Jejunum (tissue), 1 donor: ENCODE results near the genes GLRA2, MOSPD2, NHS and PHKA2.

DNA sequence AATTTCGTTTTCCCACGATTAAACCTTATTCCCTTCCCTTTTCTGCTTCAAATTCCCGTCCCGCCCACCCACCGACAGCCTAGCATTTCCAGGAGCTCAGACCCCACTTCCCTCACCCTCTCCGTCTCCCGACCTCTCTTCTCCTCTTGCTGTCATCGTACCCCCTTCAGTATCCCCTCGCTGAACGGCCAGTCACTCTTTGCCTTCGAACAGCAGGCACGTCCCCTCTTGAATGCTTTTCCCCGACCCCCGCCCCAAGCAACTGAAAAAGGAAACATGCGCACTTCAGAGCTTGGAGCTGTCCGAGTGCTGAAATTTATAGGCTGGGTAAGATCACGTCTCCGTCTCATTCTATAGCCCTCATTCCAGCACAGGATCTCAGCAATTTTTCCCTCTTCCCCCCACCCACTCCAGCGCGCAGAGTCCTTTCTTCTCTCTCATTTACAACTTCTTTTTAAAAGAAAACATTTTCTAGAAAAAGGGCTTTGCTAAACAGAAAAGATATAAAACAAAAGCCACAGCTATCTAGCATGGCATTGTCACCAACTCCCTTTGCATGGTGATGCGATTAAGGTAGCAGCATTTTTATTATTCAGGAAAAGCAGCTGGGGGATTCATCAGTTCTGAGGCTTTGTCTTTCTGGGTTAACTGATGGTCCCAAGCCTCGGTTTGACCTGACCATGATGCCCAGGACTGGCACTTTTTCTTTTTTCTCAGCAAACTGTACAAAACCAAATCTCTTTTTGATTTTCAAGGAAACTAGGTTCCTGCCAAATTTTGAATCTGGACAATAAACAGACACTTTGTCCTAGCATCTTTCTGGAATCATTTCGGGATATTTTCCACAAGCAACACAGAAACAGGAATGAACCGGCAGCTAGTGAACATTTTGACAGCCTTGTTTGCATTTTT, at the start of gene GLRA2:
Gene GLRA2 (plus strand): TSS at position 344 of the 912 bp plus-strand sequence.
- PRO-cap: no peak

DNA sequence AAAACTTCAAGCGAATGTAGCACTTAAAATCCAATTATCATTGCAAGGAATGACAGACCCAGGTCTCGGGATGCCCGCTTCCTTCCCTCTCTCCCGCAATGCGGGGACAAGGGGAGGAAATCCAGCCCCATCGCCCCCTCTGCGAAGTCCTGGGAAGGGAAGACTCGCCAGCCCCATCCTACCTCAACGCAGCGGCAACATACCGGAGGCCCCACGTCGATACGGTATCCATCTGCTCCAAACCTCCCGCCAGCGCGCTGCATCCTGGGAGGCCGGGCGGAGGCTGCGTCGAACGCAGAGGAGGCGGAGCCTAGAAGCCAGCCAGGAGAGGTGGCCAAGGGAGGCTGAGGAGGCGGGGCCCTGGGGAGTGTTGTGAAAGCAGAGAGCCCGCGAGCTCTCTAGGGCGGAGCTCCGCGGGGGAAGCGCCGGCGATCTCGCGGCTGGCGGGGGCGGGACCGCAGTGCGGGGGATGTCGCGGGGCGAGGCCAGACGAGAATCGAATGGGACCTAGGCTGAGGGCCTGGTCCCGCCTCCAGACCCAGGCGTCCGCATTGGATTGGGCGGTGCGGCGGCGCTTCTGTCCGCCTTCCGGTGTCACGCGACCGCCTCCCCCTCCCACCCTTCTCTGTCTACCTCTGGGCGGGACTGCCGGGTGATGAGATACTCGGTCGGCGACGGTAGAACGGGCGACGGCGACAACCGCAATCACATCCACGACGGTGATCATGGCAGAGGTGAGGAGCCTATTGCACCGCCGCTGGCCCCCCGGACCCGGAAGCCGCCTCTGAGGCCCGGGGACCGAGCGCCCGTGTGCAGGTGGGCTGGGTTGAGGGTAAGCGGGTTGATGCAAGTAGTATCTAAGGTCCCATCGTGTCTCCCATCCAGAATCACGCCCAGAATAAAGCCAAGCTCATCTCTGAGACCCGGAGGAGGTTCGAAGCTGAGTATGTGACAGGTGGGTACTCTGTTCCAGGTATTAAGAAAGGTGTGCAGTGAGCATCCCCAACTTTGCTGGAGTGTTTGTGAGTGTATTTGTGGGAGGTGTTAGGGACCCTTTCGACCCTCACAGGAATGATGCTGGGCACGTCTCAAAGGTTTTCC, at the start of gene MOSPD2:
Gene MOSPD2 (plus strand): TSS at position 618 of the 1,101 bp plus-strand sequence.
- PRO-cap: bidirectional peak, plus-strand start at position 634 of the sequence, minus-strand start at position 256 of the sequence

DNA sequence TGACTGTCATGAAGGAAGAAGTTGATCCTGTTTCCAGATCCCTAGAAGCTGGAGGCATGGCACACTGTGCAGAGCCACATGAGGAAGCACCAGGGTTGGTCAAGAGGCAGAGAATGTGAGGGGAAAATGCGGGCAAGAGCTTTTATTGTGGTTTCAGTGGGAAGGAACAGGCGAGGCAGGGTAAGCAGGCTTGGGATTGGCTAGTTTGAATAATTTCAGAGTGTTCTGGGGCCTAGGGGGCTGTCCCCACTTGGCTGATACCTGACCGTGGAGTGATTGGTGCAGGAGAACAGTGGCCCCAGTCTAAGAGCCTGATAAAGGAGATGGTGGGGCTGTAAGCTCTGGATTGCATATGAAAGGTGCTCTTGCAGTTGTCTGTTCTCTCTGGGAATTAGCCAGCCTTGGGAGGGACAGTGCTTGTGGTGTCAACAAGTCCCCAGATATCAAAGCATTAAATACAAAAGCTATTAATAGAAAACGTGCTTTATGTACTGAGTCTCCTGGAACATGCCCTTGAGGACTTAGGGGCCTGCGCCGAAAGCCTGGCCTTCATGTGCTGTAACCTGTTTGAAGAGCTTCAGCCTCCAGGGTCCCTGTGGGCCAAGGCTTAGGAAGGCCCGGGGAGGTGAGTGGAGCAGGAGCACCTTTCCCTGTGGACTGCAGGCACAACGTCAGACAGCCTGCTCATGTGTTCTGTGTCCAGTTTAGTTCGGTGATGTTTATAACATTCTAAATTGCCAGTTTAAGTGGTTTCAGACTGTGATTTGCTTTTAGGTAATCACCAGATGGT, 30.4 kb upstream of the CLTRN start:
- PRO-cap: no peak

DNA sequence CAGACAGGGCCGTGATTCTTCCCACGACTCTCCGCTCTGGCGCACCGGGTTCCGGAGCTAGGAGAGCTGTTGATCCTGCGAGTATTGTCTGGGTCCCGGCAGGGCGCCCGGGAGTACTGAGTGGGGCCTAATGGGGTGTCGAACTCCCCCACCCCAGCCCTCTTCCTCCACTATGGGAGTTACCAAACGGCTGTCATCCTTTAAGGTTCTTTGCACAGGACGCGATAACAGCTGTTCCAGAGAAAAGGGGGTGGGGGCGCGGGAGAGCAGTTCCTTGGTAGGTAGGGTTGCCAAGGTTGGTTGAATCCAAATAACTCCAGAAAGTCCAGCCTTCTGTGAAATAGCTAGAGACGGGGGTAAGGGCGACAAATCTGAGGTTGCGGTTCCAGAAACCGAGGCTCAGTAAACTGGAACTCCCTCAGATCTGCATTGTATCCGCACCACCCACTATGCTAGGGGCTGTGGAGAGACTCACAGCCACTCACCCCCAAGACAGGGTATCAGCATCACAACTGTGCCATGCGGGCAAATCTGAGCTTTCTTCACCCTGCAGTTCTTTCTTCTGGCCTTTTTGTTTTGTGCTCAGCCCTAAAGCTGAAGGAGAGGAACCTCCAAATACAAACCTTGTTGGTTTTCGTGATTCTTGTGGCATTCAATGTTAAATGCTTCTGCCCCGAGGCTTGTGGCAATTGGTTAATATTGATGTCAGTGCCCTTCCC, 493 bp downstream of the CA5B start:
- PRO-cap: no peak

GRCh38 chrX:15799654-15800086, 9.4 kb downstream of the ZRSR2 start:
- PRO-cap: no peak

- PRO-cap: bidirectional peak, plus-strand start at chrX:15855100, minus-strand start at chrX:15854813; bidirectional peak, plus-strand start at chrX:15855304, minus-strand start at chrX:15855238; unidirectional peak, minus-strand start at chrX:15855479
Measured at GRCh38 chrX:15854971-15855768, 557 bp upstream of the AP1S2 start.

DNA sequence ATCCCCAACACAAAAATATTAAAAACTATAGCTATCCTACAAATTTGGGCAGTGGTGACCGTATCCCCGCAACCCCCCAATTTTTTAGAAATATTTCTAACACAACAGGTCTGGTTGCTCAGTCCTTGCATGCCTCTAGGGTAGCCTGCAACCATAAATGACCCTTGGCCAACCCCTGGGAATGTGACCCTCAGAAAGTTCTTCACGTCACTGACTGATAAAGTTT, 12.4 kb downstream of the RBBP7 start:
- PRO-cap: no peak

- PRO-cap: no peak
Measured at GRCh38 chrX:16892717-16893340, 22.7 kb upstream of the RBBP7 start.

GRCh38 chrX:16947300-16947721, 853 bp downstream of the REPS2 start:
- PRO-cap: no peak

- PRO-cap: no peak
Measured at GRCh38 chrX:17149195-17150014, 202.9 kb downstream of the REPS2 start.

GRCh38 chrX:17374834-17375784, at the start of gene NHS:
Gene NHS (plus strand): TSS chrX:17375200.
- PRO-cap: bidirectional peak, plus-strand start at chrX:17375256, minus-strand start at chrX:17375071

- PRO-cap: no peak
Measured at GRCh38 chrX:17735867-17736162, 1.5 kb upstream of the SCML1 start.

DNA sequence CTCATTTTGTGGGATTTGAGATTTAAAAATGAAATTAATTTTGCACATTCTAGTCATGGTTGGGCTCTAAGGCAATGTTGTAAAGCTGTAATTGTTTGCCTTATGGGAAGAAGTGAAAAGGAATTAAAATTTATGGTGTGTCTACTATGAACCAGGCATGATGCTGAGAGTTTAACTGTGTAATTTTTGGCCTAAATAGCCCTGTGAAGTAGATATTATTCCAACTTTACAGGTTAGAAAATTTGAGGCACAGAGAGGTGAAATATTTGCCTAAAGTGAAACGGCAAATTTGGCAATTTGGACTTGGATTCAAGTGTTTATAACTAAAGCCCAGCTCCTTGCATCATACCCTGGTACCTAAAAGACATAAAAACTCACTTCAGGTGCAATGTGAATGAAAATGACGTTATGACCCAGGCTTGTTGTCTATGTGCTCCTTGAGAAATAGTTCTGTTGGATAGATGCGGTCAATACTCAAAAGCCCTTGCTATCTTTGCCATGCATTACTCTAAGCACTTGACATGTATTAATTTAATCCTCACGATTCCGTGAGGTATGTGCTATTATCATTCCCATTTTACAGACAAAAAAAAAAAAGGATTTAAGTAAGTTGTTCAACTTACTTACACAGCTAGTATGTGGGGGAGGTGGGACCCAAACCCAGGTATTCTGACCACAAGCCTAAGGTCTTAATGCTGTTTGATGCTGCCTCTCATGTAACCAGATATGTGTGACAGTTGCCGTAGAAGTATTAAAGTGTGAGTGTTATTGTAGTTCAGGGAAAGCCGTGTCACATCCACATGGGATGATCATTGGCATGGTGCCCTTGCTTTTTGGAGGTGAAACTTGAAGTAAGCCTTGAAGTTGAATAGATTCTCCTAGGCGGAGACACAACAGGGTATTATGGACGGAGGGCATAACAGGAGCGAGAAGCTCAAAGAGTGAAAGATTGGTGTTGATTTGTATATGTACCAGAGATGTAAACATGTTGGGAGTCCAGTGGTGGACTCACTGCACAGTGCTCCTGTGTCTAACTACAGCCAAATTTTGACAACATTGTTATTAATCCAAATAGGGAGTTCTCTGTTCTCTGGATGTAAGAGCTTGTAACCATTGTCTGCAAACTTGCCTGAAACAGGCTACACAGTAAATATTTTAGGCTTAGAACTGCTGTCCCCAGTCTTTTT, 3.0 kb downstream of the SCML1 start:
- PRO-cap: no peak

DNA sequence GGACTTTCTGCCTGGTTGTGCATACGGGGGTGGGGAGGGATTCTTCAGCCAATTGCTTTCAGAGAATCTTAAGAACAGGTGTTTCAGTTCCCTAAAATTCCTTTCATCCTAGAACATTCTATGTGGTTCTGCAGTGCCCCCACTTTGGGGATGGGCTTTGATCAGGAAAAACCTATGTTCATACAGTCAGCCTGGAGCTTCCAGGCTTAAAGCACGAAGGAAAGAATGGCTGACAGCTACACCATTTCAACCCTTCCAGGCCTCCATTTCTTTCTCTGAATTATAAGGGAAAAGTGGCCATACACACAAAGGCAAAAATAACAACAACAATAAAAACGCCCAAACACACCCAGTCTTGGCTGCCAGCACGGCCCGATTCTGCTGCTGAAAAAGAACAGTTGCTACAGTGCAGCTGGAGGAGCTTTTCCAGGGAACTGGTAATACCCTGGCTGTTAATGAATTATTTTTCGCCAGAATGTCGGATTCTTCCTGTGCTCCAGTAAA, 6.7 kb downstream of the RAI2 start:
- PRO-cap: no peak

- PRO-cap: no peak
Measured at GRCh38 chrX:18104103-18105089, 116.3 kb downstream of the BEND2 start.

DNA sequence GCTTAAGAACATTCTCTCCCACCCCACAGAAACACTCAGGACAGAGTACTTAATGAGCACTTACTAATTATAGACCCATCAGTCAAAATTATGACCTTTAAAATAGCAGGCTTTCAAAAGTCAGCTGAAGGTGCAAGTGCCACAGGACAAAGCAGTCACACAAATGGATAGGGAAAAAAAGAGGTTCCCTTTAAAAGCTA, 69.0 kb downstream of the BEND2 start:
- PRO-cap: no peak

- PRO-cap: no peak
Measured at GRCh38 chrX:18353881-18354198, 648 bp downstream of the SCML2 start.

DNA sequence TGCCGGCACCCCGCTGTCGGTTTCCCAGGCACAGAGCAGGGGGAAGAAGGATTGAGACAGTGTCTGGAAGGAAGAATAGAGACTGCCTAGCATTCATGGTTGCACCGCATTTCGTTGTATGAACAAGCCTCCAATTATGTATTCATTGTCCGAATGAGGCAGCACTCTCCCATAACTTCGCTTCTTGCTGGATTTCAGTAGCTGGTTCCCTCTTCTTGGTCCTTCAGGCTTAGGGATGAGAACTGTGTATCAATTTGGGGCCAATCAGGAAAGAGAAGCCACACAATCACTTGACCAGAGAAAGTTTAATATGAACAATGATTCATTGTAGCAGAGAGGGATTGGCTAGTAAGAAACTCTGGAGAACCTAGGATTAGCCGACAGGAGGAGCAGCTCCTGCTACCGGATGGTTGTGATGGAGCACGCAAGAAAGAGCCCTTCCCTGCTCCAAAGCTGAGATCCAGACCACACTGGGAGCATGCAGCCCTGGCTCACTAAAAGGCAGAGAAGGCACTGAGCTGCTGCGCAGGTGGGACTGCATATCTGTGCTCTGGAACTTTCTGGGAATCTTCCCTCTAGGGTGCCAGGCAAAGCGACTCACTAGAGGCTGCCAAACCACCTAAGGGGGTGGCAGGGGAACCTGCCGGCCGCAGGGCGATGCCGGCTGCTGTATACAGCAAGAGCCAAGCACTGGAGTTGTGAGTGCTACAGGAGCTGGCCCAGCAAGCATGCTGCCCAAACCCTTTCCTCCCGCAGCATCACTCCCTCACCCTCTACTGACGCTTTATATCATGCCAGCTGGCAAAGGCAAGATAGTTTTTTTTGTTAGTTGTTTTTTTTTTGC, 30.4 kb upstream of the CDKL5 start:
- PRO-cap: no peak

GRCh38 chrX:18891052-18891515, 92.8 kb downstream of the PHKA2 start:
- PRO-cap: no peak

GRCh38 chrX:18983741-18984824, at the start of gene PHKA2:
Gene PHKA2 (minus strand): TSS chrX:18984114.
- PRO-cap: bidirectional peak, plus-strand start at chrX:18984194, minus-strand start at chrX:18984083; bidirectional peak, plus-strand start at chrX:18984750, minus-strand start at chrX:18984386